Anterior vena cava (tissue), 1 donor: ENCODE results near the gene MAX.

- PRO-cap = no peak
These were observed 198.8 kb downstream of the SYNE2 start for GRCh38 chr14:64051411-64052186.

DNA sequence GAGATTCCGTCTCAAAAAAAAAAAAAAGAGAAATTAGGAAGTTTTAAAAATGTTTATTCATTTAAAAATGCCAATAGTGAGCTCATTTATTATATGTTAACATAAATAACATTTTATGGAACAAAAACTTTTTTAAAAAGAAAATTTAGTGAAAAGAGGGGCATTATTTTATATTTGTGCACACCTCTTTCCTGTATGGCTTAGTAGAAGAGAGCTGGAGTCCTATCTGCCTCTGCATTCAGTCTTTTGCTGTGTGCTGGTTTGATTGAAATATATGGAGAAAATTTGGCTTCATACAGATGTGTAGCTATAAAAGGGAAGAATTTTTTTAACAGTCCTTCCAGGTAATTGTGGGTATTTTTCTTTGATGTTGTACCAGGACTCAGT, 13.5 kb downstream of the MTHFD1 start:
- PRO-cap = no peak

DNA sequence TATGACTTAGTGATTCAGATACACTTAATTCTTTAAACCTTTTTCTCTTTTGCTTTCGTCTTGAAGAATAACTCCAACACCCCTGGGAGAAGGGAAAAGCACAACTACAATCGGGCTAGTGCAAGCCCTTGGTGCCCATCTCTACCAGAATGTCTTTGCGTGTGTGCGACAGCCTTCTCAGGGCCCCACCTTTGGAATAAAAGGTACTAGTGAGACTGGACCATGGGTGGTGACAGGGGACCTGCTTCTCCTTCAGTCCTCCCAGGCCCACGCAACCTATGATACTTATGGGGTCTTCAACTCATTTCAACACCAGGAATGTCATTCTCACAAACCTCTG, 38.1 kb upstream of the AKAP5 start:
- PRO-cap = no peak

- PRO-cap = no peak
These were observed 23.3 kb upstream of the AKAP5 start for GRCh38 chr14:64441754-64442637.

- PRO-cap = no peak
These were observed 17.3 kb downstream of the ZBTB1 start for GRCh38 chr14:64521547-64522657.

- PRO-cap = no peak
These were observed 12.8 kb upstream of the HSPA2 start for GRCh38 chr14:64527800-64528135.

- PRO-cap = bidirectional peak, plus-strand start at chr14:64721709, minus-strand start at chr14:64721440
These were observed 17.4 kb downstream of the PLEKHG3 start for GRCh38 chr14:64721320-64722282.

GRCh38 chr14:64737728-64738130, 33.5 kb downstream of the PLEKHG3 start:
- PRO-cap = no peak

DNA sequence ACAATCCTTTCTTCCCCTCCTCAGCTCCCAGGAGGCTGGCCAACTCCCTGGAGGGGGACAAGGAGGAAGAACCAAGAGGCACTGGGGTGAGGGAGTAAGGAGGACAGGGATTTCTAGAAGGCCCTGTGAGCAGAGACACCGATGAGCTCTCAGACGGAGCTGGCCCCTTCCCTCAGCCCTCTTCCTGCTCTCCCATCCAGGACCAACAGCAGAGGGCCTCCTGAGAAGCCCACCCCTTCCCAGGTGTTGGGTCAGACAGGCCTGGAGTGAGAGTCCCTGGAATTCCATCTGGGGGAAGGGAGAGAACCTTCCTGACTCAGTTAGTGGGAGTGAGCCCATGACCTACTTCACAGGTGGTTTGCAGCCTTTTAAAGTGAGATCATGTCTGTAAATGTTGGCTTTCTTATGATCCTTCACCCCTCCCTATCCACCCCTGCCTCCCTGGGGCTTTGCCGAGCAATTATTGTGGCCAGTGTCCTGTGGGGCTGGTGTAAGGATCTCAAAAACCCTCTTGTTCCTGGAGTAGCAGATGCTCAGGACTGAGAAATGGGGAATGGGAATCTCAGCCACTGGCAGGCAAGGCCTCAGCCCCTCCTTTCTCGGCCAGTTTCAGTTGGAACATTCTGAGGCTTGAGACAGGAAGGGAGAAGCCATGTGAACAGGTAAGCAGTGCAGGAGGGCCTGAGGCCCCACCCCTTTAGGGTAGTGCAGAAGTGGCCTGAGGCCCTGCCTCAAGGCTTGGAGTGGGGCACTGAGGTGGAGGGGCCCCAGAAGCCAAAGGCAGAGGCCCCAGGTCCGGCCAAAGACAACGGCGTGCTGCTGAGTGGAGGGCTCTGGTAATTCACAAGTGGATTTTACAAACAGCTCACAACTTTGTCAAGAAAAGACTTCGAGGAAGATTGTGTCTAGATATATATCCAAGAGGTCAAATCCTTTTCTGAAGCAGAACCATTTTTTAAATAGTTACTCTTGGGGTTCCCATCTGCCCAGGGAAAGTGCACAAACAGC, 53.8 kb downstream of the PLEKHG3 start:
- PRO-cap = no peak

DNA sequence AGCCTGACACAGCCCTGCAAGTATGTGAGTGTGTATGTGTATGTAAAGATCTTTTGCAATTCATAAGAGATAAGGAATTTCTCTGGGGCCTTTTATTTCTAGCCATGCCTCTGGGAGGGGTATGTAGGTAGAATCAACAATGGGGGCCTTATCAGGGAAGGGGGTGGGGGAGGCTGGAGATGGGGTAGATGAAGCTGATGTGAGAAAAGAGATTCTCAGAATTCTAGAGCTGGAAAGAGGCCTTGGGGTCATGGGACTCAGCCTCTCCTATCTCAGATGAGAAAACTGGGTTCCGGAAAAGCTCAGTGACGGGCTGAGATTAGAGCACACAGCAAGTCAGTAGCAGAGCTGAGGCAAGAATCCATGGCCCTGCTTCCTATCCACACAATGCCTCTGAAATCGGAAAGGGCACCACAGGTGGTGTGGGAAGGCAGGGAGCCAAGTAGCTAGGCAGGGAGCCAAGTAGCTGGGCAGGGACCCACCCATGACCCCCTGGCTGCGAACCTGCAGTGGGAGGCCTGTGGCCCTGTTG, 54.6 kb downstream of the PLEKHG3 start:
- PRO-cap = unidirectional peak, plus-strand start at position 305 of the sequence

DNA sequence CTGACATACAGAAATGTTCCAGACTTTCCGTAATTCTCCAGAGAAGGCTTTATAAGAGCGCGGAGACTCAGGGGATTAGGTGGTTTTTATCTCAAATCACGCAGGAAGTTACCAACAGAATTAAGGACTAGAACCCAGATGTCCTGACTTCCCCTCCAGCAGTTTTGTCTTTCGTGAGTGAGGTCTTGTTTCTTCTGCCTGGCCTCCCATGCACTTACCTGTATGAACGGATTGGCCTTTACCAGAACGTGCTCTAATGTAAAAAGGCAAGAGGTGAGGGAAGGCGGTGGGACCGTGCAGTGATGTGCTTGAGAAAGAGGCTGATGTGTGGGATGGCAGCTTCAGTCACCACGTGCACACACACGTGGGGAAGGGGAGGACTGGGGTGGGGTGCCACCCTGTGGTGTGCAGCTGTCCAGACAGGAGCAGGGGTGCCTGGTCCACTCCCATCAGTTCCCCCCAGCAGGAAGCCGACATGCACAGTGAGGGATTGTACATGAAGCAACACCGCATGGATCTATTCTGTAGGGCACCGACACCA, 59.4 kb downstream of the PLEKHG3 start:
- PRO-cap = no peak

- PRO-cap = no peak
These were observed 67.4 kb downstream of the SPTB start for GRCh38 chr14:64812221-64812714.

DNA sequence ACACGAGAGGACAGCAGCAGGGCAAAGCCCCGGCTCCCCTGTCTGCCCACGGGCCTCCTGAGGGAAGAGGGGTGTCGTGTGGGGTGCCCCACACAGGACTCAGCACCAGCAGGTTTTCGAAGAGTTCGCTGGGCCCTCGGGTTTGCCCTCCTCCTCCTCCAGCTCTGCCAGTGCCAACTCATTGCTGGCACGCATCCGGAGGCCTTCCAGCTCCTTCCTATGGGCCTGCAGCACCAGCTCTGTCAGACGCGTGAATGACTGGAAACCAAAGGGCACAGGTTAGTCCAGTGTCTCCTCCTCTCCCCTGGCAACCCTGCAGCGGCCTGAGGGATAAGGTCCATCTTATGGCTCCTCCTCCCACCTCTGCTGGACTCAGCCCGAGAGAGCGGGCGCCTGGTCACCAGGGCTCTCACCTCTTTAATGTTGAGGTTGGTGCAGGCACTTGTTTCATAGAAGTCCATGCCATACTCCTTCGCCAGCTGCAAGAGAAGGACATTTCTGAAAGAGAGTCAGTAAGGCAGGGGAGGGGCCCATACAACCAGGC, 5.8 kb upstream of the GPX2 start:
- PRO-cap = no peak

DNA sequence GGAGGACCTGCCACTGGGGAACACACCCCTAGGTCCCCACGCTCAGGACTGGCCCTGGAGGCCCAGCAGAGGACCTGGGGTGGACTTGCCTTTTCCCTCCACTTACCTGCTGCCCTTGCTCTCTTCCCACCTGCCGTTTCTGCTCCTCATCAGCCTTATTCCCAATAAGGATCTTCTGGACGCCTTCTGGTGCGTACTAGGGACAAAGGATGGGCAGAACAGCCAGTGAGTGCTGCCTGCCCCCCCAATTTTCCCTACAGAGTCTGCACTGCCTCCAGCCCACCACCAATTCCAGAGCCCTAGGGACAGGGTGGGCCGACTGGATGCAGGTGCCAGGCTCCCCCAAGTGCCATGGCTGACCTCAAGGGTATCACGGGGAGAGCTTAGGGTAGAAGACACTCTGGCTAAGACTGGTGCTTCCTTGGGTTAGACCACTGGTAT, 7.7 kb upstream of the GPX2 start:
- PRO-cap = no peak

DNA sequence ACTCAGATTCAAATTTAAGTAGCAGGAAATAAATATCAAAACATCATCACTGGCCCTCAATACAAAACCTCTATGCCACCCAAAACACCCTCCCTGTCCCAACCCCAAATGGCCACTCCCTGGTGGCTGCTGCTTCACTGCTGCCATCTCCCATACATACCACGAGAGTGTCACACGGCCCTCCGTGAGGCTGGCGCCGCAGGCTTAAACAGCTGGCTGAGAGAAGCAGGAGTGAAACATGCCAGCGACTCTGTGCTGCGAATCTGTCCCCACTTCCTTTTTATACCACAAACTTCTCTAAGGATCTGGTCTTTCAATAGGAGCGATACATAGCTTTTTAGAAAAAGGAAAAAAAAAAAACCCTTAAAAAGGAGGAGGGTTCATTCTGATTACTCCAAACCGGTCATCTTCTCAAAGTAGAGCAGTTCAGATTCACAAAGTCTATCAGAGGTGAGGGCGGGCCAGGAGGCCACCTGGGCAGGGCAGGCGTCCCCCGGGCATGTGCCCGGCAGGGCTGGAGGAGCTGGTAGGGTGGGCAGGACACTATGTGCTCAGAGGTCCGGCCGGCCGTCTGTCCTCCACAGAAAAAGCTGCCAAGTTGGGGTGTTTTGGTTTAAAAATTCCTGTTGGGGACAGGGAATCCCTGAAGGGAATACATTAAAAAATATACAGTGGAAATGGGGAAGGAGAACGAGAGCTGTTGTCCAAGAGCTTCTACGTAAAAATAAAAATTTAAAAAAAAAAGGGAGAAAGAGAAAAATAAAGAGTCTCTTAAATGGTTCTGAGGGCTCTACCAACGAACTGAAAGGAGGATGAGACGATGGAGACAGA, 26.5 kb downstream of the MAX start:
- PRO-cap = no peak

DNA sequence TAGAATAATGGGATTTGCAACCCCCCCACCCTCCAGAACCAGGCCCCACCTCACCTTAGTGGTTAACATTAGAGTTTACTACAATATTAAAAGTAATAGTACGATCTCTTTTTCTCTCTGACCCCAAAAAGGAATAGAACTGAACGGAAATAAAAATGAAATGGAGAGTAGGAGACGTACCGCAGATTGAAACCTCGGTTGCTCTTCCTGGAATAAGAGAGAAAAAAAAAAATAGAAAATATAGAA, 1.0 kb downstream of the MAX start:
- PRO-cap = no peak

GRCh38 chr14:65101927-65102772, at the start of gene MAX:
Gene MAX (minus strand): TSS chr14:65102517.
- PRO-cap = bidirectional peak, plus-strand start at chr14:65102836, minus-strand start at chr14:65102454

GRCh38 chr14:65102773-65103368, 554 bp upstream of the MAX start:
- PRO-cap = bidirectional peak, plus-strand start at chr14:65102836, minus-strand start at chr14:65102454; unidirectional peak, minus-strand start at chr14:65103217

GRCh38 chr14:65206500-65207492, 104.5 kb upstream of the MAX start:
- PRO-cap = no peak

GRCh38 chr14:65229524-65230597, 127.5 kb upstream of the MAX start:
- PRO-cap = unidirectional peak, plus-strand start at chr14:65229806; unidirectional peak, plus-strand start at chr14:65229832; unidirectional peak, plus-strand start at chr14:65229898; bidirectional peak, plus-strand start at chr14:65230486, minus-strand start at chr14:65230419